LUHMES (cell line): ENCODE results near the genes SENP3, SOX15 and WRAP53.

- PRO-cap: no peak
Measured at GRCh38 chr17:7112007-7112709, 2.5 kb downstream of the ASGR2 start.

DNA sequence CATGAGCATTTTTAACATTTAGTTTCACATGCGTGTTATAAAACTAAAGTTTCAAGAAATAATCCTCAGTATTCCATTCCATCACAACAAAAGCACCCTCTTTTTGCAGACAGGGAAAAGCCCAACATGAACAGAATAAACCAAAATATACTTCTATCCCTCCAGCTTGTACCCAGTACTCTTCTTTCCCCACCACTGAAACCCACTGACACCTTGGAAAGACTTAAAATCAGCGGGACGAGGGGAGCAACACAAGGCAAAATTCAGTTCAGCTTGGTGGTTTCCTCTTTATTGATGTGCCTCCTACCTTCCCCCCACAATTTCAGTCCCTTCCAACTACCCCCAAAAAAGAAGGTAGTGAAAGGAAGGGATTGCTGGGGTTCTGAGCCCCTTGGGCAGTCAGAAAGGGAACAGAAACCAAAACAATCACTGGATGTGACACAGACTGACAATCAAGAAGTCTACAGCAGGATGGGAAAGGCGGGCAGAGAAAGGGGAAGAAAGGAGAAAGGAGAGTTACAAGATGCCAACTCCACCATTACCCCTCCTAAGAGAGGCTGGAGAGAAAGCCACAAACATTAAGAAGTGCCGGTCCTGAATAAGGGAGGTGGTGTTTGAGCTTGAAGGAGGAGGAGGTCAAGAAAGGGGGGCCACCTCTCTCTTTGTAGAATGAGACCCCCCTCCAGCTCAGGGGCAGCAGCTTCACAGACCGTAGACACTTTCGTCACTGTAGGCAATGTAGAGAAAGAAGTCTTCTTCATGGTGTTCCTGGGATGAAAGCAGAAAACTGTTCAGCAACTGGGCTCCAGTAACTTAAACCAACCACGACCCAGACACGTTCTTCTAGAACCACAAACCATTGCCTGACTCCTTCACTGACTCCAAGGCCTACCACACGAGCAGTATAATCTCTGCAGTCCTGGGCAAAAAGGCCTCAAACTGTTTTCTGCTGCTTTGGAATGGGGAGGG lies 1.2 kb upstream of the PHF23 start:
- PRO-cap: no peak

GRCh38 chr17:7262940-7263767 lies 876 bp upstream of the CLDN7 start:
- PRO-cap: no peak

DNA sequence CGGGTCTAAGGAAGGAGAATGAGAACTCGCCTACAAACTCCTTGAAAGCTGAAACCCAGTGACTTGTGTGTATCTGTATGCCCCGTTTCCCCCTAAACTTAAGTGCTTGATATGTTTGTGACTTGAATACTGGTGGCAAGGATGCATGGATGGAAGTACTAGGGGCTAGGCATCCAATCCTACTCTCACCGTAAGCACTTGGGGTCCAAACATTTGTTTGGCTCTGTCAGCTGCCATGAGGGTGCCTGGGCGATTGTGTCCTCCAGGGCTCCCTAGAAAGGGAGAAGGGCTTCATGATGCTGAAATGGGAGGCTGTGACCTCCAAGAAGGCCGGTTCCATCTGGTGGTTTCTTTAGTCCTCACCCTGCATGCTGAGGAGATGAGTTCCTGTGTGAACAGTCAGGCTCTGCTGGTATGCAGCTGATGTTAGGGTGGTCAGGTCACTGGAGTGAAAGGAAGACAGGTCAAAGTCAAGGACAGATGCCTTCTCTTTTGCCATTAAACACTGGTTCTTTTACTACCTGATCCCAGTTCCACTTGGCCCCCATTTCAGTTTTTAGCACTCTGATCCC lies 1.4 kb downstream of the GPS2 start:
- PRO-cap: no peak

- PRO-cap: bidirectional peak, plus-strand start at chr17:7352161, minus-strand start at chr17:7352009
Measured at GRCh38 chr17:7351134-7352124, 533 bp upstream of the KCTD11 start.

DNA sequence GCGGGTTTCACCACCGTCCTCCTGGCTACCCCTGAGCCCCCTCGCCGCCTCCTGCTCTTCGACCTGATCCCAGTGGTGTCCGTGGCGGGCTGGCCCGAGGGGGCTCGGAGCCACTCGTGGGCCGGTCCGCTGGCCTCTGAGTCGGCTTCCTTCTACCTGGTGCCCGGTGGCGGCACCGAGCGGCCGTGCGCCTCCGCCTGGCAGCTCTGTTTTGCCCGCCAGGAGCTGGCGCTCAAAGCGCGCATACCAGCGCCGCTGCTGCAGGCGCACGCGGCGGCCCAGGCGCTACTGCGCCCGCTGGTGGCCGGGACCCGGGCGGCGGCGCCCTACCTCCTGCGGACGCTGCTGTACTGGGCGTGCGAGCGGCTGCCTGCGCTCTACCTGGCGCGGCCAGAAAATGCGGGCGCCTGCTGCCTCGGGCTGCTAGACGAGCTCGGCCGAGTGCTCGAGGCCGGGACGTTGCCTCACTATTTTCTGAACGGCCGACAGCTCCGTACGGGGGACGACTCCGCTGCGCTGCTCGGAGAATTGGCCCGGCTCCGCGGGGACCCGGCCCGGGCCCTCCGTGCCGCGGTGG lies 1.7 kb downstream of the TMEM102 start:
- PRO-cap: bidirectional peak, plus-strand start at position 348 of the sequence, minus-strand start at position 154 of the sequence

DNA sequence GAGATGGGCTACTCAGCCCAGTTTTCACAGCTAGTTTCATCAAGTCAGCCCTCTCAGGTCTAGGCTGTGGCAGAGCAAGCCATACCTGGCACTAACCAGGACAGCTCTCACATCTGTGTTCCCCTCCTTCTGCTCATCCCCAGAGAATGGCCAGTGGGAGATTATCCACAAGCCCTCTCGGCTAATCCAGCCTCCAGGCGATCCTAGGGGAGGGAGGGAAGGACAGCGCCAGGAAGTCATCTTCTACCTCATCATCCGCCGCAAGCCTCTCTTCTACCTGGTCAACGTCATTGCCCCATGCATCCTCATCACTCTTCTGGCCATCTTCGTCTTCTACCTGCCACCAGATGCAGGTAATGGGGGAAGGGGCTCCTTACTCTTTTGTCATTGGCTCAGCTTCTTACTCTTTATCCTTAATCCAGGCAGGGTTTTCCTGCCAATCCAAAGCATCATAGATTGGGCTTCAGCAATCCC lies 3.6 kb downstream of the CHRNB1 start:
- PRO-cap: no peak

GRCh38 chr17:7461165-7462098 lies 16.6 kb downstream of the CHRNB1 start:
- PRO-cap: no peak

- PRO-cap: no peak
Measured at GRCh38 chr17:7486554-7487048, 5.4 kb downstream of the SLC35G6 start.

DNA sequence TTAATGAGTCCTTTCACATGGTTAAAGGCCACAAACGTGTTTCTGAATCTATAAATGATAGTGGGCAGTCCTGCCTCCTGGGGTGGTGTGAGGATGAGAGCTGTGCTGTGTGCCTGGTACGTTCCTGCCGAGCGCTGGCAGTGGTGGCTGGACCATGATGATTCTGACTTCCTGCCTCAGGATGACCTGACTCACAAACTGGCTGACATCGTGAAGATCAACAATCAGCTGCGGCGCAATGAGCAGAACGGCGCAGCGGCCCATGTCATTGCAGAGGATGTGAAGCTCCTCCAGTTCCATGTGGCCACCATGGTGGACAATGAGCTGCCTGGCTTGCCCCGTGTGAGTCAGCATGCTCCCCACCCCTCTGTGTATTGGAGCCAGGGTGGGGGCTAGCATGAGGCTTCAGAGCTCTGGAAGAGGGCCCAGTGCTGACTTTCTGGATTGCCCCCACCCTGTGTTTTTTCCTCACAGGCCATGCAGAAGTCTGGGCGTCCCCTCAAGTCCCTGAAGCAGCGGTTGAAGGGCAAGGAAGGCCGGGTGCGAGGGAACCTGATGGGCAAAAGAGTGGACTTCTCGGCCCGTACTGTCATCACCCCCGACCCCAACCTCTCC lies 16.0 kb downstream of the SLC35G6 start:
- PRO-cap: no peak

DNA sequence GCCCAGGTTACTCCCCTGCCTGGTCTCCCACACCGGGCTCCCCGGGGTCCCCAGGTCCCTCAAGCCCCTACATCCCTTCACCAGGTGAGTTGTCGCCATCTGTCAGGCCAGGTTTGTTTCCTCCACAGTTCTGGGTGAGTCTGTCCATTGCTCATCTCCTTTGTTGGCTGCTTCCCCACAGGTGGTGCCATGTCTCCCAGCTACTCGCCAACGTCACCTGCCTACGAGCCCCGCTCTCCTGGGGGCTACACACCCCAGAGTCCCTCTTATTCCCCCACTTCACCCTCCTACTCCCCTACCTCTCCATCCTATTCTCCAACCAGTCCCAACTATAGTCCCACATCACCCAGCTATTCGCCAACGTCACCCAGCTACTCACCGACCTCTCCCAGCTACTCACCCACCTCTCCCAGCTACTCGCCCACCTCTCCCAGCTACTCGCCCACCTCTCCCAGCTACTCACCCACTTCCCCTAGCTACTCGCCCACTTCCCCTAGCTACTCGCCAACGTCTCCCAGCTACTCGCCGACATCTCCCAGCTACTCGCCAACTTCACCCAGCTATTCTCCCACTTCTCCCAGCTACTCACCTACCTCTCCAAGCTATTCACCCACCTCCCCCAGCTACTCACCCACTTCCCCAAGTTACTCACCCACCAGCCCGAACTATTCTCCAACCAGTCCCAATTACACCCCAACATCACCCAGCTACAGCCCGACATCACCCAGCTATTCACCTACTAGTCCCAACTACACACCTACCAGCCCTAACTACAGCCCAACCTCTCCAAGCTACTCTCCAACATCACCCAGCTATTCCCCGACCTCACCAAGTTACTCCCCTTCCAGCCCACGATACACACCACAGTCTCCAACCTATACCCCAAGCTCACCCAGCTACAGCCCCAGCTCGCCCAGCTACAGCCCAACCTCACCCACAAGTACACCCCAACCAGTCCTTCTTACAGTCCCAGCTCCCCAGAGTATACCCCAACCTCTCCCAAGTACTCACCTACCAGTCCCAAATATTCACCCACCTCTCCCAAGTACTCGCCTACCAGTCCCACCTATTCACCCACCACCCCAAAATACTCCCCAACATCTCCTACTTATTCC lies 32.0 kb downstream of the SLC35G6 start:
- PRO-cap: no peak

DNA sequence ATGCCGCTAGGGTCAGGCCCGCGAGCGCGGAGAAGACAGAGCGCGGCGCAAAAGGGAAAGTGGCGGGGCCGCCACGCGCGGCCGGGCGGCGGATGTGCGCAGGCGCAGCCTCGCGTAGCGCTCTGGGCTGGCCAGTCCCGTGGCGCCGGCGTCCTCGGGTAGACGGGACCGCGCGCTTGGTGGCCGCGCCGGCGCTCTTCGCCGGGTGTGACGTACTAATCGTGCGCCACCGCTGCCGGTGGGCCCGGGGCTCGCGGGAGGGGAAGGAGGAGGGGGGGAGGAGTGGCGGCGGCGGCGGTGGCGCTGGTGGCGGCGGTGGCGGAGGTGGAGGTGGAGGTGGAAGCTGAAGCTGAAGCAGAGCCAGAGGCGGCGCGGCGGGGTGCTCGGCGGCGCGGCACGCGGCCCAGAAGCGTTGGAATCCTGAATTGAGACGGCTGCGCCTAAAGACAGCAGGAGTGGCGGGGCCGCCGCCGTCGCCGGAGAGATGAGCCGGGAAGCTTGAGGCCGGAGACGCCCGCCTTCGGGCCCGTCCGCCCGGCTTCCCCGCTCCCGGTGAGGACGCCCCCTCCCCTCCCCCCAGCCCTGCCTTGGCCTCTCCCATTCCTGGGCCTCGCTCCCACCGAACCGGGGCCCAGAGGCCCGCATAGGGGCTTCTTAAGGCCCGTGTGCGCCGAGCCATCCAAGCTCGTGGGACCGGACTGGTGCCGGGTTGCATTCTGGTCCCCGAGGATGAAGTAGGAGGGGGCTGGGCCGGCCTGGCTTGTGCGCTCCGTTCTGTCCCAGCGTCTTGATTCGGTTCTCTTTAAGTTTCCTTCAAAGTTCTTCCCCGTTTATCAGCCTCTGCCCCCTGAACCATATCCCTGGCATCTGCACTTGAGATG lies at the start of gene SENP3:
TSS of gene SENP3 (plus strand) at position 208 of the 881 bp plus-strand sequence.
- PRO-cap: bidirectional peak, plus-strand start at position 241 of the sequence, minus-strand start at position 125 of the sequence; unidirectional peak, minus-strand start at position 480 of the sequence

- PRO-cap: no peak
Measured at GRCh38 chr17:7574085-7574352, 1.4 kb downstream of the EIF4A1 start.

DNA sequence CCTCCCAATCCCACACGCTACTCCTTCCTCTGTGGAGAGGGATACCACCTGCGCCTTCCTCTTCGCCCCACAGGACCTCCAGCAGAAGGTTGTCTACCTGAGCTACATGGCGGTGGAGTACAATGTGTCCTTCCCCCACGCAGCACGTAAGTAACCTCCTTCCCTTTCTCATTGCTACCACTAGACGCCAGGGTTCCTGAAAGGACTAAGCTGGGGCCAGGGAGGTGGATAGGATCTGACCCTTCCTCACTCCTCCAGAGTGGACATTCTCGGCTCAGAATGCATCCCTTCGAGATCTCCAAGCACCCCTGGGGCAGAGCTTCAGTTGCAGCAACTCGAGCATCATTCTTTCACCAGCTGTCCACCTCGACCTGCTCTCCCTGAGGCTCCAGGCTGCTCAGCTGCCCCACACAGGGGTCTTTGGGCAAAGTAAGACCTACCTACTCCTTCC lies 1.2 kb downstream of the CD68 start:
- PRO-cap: no peak

DNA sequence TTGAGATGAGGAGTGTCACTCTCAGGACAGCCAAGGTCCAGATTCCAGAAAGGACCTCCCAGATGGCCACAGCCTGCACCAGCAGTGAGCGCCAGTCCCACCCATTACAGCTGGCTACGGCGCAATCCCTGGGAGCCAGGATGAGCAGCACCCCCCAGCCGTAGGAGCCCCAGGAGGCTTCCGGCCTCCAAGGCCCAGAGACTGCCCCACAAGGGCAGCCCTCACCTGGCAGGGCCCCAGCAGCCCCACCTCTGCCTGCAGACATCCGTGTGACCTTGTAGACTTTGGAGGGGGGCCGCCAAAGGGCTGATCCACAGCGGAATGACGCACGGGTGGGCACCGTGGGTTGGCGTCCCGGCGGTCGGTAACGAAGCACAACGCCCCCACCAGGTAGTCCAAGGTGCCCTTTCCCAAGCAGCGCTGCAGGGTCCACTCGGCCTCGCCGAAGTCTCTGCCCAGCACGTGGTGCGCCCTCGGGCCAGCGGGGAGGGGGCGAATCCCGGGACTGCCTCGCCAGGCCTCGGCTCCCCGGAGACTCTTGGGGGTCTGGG lies 926 bp upstream of the MPDU1 start:
- PRO-cap: unidirectional peak, minus-strand start at position 477 of the sequence

GRCh38 chr17:7589823-7590630 lies at the start of gene SOX15:
Gene SOX15, minus strand, starts transcription at chr17:7590094.
- PRO-cap: no peak

DNA sequence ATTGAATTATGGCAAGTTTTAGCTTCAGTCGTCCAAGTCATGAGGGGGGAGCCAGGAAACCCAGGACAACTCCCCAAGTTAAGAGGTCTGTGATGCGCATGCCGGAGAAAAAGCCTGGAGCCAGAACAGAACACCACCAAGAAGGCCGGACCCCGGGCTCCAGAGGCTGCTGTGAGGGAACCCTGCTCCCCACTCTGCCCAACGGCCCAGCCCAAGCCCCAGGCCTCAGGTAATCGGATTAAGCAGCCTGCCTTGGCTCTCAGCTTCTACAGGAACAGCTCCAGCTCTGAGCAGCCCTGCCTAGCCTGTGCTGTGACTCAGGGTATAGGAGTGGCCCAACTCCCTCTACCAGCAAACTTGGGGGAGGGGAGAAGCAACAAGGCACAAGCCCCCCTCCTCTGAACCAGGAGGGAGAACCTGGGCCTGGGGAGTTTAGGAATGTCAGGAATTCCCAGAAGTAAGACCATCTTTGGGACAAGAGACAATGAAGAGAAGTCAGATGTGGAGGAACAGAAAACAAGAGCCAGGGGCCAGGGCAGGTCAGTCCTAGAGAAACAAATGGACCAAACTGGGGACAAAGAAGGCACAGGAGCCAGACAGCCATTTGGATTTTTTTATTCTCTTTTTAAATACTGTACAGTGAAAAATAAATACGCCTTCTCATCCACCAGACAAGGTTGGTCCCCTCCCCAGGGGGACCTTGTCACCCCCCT lies 893 bp upstream of the SOX15 start:
- PRO-cap: no peak

GRCh38 chr17:7686362-7687037 lies 790 bp downstream of the TP53 start:
- PRO-cap: bidirectional peak, plus-strand start at chr17:7686679, minus-strand start at chr17:7686400

DNA sequence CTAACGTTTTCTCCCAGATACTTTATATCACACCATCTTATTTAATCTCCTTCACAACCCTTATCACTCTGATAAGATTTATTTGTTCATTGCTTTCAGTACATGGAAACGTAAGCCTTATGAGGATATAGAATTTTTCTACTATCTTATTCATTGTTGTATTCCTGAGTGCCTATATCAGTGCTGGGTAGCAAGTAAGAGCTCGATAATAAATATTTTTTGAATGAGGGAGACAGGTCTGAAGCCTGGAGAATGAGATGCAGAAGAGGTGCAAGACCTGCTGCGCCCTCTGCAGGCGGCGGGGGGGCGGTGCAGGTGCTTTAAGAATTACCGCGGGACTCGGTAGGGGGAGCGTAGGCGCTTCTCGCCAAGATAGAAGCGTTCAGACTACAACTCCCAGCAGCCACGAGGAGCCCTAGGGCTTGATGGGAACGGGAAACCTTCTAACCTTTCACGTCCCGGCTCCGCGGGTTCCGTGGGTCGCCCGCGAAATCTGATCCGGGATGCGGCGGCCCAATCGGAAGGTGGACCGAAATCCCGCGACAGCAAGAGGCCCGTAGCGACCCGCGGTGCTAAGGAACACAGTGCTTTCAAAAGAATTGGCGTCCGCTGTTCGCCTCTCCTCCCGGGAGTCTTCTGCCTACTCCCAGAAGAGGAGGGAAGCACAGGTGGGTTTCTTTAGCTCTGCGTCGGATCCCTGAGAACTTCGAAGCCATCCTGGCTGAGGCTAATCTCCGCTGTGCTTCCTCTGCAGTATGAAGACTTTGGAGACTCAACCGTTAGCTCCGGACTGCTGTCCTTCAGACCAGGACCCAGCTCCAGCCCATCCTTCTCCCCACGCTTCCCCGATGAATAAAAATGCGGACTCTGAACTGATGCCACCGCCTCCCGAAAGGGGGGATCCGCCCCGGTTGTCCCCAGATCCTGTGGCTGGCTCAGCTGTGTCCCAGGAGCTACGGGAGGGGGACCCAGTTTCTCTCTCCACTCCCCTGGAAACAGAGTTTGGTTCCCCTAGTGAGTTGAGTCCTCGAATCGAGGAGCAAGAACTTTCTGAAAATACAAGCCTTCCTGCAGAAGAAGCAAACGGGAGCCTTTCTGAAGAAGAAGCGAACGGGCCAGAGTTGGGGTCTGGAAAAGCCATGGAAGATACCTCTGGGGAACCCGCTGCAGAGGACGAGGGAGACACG lies at the start of gene WRAP53:
TSS of gene WRAP53 (plus strand) at position 584 of the 1,187 bp plus-strand sequence.
- PRO-cap: bidirectional peak, plus-strand start at position 583 of the sequence, minus-strand start at position 650 of the sequence

DNA sequence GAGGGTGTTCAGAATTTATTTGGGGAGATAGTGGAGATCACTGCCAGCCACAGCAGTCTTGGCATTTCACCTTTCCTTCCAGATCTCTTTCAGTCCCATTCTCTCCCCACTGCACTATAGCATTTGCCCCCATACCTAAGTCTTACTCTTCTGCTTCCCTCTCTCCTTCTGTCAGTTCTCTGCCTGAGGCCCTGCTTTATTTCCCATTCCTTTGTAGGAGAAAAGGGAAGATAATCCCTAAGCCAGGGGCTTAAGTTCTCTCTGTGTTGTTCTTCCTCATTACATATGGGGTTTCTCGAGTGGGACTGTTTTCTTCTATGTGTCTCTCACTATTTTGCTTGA lies 6.4 kb downstream of the KDM6B start:
- PRO-cap: no peak